HT1080 (cell line): ENCODE measurements around a stretch of chr6.

DNA sequence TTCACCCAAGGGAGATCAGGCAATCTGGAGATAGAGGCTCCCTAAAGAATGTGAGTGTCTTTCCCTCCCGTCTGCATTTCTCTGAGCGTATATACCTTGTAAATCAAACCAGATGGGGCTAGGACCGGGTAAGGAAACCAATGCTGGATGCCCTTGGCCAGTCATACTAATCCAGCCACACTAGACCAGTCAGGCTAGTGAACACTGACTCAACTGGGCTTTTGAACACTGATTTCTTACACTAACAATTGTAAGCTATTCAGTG lies 8.0 kb downstream of the ELOVL5 start:
RAMPAGE:
- cytosol, long total RNA: no peak
- long total RNA: no peak
- nucleus, long total RNA: no peak

DNA sequence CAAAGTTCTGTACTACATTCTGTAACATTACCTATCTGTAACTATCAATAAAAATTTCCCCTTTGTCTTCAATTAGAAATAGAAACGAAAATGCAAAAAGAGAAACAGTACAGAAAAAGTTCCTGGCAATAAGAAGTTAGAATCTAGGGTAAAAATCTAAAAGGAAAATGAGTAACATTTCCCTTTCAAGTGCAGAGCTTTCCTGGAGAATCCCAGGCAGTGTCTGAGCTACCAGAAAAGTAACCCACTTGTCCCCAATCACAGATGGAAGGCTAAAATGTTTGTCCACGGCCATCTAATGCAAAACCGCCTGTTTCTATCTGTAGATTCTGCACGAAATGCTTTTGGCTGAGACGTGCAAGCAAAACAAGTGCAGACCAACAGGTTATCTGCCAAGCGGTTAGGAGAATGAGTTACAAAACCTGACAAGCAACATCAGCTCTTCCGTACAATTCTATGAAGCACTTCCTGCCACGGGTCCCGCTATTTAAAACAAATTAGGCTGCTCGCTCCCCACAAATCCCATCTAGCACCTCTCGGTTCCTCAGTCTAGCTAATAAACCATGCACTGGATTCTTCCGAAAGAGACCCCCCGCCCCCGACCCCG lies 1.5 kb downstream of the ELOVL5 start:
RAMPAGE:
- cytosol, long total RNA: no peak
- long total RNA: no peak
- nucleus, long total RNA: no peak

DNA sequence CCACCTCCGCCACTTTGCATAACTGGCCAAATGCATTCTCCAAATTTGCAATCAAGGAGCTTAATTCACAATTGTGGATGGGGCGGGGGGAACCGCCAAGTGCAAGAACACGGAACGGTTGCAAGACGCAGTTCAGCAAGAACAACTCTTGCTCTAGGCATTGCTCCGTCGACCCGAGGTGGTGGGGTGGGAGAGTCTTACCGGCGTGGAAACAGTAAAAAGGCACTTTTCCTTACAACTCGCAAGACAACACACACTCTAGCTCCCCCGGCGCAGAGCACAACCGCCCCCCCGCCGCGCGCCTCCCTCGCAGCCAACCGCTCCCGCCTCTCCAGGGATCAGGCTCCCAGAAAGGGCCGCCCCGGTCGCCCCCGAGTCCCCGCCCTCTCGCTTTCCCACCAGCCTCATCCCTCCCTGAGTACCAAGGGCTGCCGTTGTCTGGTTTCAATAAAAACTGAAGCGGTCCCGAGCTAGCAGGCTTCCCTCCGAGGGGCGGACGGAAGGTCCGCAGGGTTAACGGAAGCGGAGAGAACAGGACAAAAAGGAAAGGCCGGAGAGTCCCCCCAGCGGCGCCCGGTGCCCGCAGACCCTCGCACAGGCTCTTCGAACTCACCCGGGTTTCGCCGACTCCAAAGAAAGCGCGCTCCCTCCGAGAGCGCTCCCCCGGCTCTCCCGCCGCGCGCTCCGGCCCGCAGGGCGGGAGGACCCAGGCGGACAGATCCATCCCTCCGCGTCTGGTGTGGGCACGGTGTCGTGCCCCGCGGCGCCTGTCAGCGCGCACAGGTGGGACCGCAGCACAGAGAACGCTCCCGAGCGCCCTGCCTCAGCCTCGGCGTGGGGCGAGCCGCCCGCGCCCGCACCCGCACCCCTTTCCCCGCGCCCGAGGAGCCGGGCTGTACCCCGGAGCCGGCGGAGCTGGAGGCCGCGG lies 749 bp downstream of the ELOVL5 start:
RAMPAGE:
- cytosol, long total RNA: no peak
- long total RNA: no peak
- nucleus, long total RNA: no peak

DNA sequence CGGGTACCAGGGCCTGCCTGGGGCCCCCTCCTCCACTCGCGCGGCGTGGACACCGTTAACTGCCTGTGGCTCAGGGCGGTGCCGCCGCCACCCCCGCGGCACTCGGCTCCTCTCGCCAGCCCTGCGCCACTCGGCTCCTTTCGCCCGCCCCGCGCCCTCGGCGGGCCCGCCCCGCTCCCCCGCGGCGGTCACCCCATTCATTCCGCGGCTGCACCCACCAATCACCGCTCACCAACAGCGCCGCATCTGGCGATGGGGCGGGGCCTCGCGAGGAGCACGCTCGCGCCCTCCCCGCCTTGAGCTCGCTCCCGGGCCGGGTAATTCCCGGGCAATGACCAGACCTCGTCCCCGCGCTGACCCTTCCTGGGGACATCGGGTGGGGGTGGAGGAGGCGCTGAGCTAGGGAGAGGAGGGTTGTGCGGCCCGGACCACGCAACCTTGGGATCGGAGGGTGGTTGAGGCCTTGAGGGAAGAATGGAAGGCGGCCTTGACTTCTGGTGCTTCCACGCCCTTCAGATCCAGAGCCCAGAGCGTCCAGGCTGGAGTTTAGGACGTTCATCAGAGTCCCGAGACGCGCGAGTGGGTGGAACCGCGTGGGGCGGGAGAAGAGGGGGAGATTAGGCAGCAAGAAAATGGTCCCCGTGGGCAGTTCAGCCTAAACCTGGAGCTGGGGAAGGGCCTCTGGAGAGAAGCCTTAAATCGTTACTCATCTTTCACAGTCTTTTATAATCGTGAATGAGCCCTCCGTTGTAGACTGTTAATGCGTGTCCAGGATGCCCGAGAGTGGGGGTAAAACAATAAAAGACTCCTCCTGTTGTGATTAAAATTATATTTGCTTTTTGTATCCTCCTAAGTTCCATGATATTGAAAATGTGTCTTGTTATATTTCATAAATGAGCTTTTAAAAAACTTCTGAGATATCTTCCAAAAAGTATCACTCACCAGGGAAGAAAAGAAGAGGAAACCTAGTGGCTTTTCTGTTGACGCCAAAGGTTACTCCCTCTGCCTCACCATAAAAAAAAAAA lies 10.8 kb upstream of the ELOVL5 start:
RAMPAGE:
- cytosol, long total RNA: no peak
- long total RNA: no peak
- nucleus, long total RNA: no peak

DNA sequence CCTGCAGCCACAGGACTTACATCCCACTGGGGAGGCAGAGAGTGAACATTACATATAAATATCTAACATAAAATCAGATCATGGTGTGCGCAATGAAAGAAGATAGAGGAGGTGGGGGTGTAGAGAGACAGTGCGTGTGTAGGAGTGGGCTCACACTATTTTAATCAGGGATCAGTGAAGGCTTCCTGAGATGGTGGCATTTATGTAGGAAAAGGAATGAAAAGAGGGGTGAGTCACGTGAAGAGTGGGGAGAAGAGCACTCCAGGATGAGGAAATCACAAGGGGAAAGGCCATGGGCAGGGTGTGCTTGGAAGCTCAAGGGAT lies 80.2 kb downstream of the GCLC start:
RAMPAGE:
- cytosol, long total RNA: no peak
- long total RNA: no peak
- nucleus, long total RNA: no peak

GRCh38 chr6:53614123-53614630 lies 51.4 kb downstream of the KLHL31 start:
RAMPAGE:
- cytosol, long total RNA: no peak
- long total RNA: no peak
- nucleus, long total RNA: no peak

GRCh38 chr6:53614665-53615196 lies 50.8 kb downstream of the KLHL31 start:
RAMPAGE:
- cytosol, long total RNA: no peak
- long total RNA: no peak
- nucleus, long total RNA: no peak

GRCh38 chr6:53616845-53617446 lies 48.6 kb downstream of the KLHL31 start:
RAMPAGE:
- cytosol, long total RNA: no peak
- long total RNA: no peak
- nucleus, long total RNA: no peak

RAMPAGE:
- cytosol, long total RNA: no peak
- long total RNA: no peak
- nucleus, long total RNA: no peak
These were observed 13.8 kb downstream of the KLHL31 start for GRCh38 chr6:53651396-53652482.

GRCh38 chr6:53691524-53691877 lies 25.9 kb upstream of the KLHL31 start:
RAMPAGE:
- cytosol, long total RNA: no peak
- long total RNA: no peak
- nucleus, long total RNA: no peak

RAMPAGE:
- cytosol, long total RNA: no peak
- long total RNA: no peak
- nucleus, long total RNA: no peak
These were observed 53.3 kb upstream of the LRRC1 start for GRCh38 chr6:53741443-53741942.

DNA sequence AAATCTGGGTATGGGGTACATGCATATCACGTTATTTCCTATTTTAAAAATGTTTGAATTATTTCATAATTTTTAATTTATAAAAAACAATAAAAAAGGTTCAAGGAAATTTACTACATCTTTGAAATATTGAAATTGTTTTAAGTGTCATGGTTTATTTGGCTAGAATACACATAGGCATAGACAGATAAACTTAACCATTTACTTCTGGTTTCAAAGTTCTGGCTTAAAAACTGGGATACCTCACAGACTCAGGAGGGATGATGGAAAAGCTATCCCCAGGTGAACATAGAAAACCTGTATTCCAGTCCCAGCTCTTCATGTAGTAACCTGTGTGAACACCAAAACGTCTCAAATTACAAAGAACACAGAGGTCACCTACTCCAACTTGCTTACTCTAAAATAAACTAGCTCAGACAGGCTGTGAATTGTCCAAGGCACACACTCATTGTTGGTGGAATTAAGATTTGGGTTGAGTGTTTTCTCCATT lies 48.5 kb upstream of the LRRC1 start:
RAMPAGE:
- cytosol, long total RNA: no peak
- long total RNA: no peak
- nucleus, long total RNA: no peak

GRCh38 chr6:53793947-53794796 lies 633 bp upstream of the LRRC1 start:
RAMPAGE:
- cytosol, long total RNA: no peak
- long total RNA: no peak
- nucleus, long total RNA: no peak

DNA sequence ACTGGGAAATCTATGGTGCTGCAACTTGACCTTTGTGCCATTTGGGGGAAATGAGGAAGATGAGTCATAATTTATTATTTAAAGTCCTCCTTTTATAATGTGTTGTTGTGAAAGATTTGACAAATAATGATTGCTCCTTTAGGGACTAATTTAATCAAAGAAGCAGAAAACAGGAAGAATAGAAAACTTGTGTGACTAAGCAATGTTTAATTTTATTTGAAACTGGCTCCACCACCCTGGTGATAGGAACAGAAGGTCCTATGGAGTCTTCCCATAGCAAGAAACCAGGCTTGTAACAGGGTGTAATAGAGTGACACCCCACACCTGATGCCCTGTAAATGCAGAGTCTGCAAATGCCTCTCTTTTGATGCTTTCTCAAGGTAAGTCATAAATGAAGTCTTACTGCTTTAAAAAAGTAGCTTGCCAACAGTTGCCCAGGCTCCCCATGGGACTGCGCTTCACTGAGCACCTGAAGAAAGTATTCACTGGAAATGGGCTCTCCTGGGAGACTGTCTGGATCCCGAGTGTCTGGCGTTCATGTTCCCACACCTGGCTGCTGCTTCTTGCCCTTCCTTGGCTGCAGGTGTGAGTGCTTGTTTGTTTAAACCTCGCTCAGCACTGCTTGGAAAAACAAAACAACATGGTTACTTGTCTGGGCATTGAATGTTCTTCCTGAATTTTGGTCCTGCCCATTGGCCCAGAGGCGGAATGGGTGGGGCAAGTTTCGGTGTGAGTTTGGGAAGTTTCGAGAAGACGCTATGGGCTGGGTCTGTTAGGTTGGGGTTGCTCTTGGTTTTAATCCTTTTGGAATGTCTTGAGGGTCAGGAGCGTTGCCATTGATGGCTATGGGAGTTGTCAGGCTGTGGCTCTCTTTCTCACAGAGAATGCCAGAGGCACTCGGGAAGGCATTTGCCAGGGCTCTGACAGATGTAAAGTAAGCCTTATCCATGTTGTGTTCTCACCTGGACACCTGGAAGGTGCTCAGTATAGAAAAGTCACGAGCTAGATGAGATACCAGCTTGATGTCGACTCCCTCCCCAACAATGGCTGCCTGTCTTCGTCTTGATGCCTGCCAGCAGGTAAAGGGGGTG lies 134.7 kb downstream of the LRRC1 start:
RAMPAGE:
- cytosol, long total RNA: no peak
- long total RNA: no peak
- nucleus, long total RNA: no peak

DNA sequence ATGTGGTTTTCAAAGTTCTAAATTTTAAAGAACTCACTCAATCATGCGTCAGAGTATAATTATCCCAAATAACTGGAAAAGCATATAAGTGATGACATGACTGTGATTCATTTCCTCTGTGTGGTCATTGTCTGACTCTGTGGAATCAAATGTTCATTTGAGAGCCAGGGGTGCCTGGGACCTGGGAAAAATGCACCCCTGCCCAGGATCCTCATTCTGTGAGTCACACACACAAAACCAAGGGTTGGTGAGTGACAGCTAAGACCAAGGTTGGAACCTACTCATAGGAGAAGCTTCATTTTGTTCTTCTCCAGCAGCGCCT lies 127.0 kb upstream of the MLIP start:
RAMPAGE:
- cytosol, long total RNA: no peak
- long total RNA: no peak
- nucleus, long total RNA: no peak

DNA sequence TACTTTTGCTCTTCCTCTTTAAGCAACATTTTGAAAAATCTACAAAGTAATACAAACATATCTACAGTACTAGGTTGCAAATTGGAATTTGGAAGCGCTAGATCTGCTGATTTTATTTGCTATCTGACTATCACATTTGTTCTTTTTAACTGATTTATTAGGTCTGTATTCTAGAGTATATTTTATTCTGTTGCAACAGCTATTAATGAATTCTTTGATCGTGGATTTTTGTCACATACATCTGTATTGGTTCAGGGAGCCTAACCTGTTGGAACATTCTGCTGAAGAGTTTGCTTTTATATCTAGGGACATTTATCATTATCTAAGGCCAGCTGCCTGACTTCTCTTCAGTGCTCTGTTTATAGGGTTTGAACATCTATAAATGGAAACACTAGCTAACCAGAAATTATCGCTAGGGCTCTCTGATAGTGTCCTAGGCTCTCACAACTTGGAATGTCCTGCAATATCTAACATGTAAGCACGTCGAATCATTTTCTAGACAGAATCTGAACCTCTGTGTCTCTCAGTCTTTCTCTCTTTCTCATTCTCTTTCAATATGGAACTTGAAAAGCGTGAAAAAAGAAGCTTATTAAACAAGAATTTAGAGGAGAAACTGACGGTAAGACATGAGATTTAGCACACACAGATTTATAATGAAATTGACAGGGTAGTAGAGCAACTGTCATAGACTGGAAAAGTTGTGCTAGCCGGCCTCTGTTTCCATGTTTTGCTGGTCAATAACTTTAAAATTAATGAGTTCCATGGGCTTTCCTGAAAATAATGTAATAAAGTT lies 92.6 kb upstream of the MLIP start:
RAMPAGE:
- cytosol, long total RNA: no peak
- long total RNA: no peak
- nucleus, long total RNA: no peak

GRCh38 chr6:54255840-54256401 lies 52.3 kb upstream of the TINAG start:
RAMPAGE:
- cytosol, long total RNA: no peak
- long total RNA: no peak
- nucleus, long total RNA: no peak

GRCh38 chr6:54848348-54848633 lies 1.7 kb downstream of the FAM83B start:
RAMPAGE:
- cytosol, long total RNA: no peak
- long total RNA: no peak
- nucleus, long total RNA: no peak

GRCh38 chr6:54874571-54875194 lies 28.1 kb downstream of the FAM83B start:
RAMPAGE:
- cytosol, long total RNA: no peak
- long total RNA: no peak
- nucleus, long total RNA: no peak

GRCh38 chr6:56366081-56366514 lies 118.7 kb upstream of the COL21A1 start:
RAMPAGE:
- cytosol, long total RNA: no peak
- long total RNA: no peak
- nucleus, long total RNA: no peak